Fibroblast of villous mesenchyme (primary cell): ENCODE data around the genes MME and STRIT1.

DNA sequence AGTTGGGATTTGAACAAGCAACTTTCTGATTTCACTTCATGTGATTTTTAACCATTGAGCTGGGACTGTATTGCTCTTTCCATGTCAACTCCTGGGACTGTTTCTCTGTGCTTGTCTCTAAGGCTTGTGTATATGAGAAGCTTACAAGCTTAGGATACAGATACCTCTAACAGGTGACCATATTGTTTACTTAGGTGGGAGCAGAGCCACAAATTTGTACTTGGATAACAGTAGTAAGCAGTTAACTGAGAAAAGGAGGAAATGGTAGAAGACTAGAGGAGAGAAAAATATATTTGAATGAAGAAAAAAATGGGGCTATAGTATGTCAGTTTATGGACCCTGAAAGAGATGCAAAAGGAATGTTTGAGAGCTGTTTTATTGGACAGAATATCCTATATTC lies 133.7 kb downstream of the MBNL1 start:
- CAGE, long polyA plus RNA = no peak

DNA sequence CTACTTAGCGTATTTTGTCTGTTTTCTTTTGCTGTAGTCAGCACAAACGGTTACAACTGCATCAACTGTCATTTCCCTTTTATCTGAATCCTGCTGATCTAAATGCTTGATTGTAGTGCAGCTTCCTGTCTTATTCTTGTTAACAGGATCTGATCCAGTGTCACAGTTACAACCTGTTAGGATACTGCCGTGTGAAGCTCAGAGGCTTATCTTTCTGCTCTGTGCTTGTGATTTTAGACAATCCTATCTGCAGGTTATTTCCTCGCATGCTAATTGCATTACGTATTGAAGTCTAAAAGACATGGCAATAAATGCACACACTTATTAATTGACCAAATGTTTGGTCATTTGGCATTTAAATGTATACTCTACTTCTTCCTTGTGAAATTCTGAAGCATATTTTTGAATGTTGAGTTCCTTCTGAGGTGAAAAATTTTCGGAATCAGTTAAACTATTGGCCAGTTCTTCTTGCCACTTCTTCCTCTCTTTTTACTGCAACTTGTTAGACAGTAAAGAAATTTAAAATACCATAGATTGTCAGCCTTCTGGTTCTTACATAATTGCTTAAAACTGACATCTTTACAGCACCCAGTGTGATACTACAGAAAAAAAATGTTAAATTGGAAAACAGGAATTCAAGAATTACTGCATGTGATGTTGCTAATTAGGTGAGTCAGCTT lies 168.2 kb downstream of the MBNL1 start:
- CAGE, long polyA plus RNA = no peak

DNA sequence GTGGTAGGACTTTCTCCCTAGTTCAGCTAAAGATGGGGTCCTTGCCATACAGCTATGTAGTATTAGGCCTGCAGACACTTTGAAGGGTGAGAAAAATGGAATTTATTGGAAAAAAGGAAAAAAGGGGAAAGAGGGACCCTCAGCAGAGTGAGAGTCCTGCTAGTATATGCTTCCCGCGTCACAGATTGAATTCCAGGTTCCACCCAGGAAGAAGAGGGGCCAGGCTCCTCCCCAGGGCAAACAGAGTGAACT lies 176.1 kb upstream of the P2RY1 start:
- CAGE, long polyA plus RNA = no peak

DNA sequence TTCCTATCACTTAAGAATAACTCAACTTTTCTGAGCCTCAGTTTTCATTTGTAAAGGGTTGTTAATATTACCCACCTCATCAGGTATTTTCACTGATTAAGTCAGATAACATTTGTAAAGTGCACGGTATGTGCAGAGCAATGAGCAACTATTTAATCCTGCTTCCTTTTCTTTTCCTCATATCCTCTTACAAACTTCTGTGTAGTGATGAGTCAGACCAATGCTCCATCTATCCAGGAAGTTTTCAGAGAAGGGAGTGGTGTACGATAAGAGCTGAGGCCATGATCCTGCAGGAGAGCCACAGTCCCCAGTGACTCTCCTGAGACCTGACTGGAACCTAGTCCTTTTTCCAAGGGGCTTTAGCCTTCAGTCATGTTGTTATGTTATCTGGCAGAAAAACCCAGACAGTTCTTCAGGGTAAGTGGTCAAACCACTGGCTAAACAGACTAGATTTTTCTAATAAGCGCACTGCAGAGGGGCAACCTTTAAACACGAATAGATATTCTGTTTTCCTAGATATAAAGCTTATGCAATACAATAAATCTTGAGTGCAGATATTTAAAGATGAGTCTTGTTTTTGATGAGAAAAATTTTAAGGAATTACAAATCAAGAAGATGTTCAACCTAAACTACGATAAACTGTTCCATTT lies 110.5 kb upstream of the RAP2B start:
- CAGE, long polyA plus RNA = no peak

- CAGE, long polyA plus RNA = no peak
Measured at GRCh38 chr3:153160308-153161299, 1.4 kb upstream of the RAP2B start.

GRCh38 chr3:153163065-153163985 lies 1.3 kb downstream of the RAP2B start:
- CAGE, long polyA plus RNA = no peak

GRCh38 chr3:153284211-153284766 lies 122.3 kb downstream of the RAP2B start:
- CAGE, long polyA plus RNA = no peak

GRCh38 chr3:153285838-153286637 lies 124.0 kb downstream of the RAP2B start:
- CAGE, long polyA plus RNA = no peak

DNA sequence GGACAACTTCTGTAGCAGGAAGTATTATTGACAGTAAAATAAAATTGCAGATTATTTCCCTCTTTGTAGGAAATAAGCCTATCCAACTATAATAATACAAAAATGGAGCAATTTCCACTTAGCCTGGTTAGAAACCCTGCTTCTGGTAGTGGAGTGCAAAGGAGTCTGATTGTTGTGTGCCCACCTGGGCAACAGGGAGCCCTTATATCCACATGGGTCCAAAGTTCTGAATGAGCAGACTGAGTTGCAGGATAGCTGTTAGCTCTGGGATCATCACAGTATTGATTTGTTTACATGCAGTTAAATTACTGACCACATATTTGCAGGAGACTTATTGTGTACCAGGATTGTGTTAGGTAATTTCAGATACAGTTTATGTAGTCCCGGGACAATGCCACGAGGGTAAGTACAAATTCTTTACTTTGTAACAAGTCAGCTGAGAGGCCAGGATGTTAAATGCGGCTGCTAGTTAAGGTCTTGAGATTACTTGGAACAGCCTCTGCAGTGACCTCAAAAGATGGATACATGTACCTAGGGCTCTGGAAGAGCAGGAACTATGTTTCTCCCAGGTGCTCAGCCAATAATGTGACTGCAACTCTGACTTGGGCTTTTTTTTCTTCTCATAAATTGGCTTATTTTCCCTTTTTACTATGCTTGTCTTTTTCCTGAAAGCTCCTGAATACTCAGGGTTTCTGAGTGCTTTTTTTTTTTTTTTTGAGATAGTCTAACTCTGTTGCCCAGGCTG lies 18.9 kb downstream of the ARHGEF26 start:
- CAGE, long polyA plus RNA = no peak

- CAGE, long polyA plus RNA = no peak
Measured at GRCh38 chr3:154212710-154213062, 91.5 kb downstream of the ARHGEF26 start.

- CAGE, long polyA plus RNA = start-site peak on the plus strand at chr3:155079633-155080321, 2,748 and 1,655 reads in 2 replicates
Measured at GRCh38 chr3:155079408-155080686, at the start of gene MME. MME (plus strand) TSS chr3:155080319.

DNA sequence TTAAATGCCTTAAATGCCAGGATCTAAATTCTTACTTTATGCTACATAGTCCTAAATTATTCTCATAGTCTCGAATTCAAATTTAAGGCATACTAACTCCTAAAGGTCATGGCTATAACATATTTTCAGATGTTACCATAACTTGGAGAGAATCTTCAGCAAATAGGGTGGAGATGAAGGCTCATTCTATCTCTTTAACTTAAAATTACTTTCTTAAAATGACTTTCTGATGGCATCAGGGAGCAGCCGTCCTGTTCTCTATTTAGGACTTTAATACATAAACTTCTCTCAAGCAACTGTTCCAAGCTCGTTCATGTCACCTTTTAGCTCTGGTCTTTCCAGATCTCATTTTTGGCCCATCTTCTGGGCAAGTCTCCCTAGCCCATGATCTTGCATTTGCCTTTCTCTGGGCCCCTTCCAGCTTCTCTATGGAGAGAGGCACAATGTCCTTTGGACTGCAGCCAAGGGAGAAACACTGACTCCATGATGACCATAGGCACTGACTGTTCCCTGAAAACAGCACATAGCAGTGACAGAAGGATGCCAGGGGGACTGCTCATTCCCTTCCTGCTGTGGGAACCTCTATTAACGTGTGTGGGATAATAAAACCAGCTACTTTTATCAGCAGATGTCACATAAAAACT lies 60.4 kb downstream of the STRIT1 start:
- CAGE, long polyA plus RNA = no peak

GRCh38 chr3:155293616-155294028 lies at the start of gene STRIT1:
STRIT1 (minus strand) TSS chr3:155293683.
- CAGE, long polyA plus RNA = no peak

DNA sequence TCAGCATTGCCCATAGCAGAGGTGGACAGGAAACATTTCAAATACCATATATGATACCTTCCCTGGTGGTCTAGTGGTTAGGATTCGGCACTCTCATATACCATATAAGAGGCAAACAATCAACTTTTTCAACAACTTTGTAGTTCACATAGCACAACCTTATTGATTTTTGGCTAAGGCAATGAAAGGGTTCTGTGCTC lies 83.9 kb downstream of the PLCH1 start:
- CAGE, long polyA plus RNA = no peak

GRCh38 chr3:155701832-155702557 lies 42.9 kb downstream of the PLCH1 start:
- CAGE, long polyA plus RNA = no peak

GRCh38 chr3:156555526-156555839 lies 566 bp upstream of the SSR3 start:
- CAGE, long polyA plus RNA = no peak

DNA sequence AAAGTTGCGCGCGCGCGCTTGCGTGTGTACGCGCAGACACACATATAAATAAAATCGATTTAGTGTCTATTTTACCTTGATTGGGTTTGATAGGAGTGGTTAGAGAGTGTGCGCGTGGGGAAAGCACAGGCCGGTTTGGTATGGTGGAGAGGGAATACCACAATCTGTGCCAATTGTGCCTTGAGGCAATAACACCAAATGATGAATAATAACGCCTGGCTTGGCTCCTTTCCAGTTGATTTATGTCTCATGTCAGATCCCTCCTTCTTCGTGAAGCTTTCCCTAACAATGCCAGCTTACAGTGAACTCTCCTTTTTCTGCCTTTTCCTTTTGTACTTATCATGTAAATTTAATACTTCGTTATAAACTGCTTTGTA lies 1.6 kb downstream of the TIPARP start:
- CAGE, long polyA plus RNA = no peak

- CAGE, long polyA plus RNA = no peak
Measured at GRCh38 chr3:156985775-156986084, 159.6 kb downstream of the LEKR1 start.

DNA sequence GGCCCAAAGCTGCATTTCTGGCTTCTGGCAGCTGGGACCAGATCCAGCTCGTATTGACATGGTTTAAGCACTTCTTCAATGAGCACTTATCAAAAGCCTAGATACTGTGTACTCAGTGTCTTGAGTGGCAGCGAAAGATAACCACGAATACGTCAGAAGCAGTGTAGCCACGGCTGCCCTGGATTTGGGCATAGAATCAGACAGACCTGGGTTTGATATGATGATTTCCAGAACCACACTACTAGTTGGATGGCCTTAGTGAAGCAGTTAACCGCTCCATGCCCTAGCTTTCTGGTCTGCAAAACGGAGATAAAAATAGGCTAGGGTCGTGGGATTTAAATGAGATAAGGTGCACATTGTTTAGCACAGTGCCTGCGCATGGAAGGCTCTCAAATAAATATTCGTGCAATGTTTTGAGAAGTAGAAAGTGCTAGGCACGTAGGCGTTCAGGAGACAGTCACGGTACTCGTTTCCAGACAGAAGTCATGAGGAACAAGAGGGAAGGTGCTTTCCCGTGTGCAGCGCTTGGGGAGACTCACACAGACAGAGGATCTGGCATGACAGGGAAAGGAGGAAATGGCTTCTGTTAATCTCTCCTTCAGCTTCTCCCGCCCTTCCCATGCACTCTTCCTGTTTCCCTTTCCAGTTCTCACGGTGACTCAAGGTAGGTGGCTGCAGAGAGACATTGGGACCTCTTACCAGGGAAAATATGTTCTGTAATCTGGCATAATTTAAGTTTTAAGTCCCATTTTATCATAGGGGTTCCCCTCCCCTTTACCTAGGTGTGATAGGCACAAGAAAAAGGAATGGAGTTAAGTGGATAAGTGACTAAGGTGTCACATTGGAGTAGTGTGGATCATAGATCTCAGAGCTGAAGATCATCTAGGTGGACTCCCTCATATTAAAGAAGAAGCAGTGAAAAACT lies 70.2 kb downstream of the CCNL1 start:
- CAGE, long polyA plus RNA = no peak

GRCh38 chr3:157105233-157105640 lies 54.7 kb downstream of the CCNL1 start:
- CAGE, long polyA plus RNA = no peak